ENCODE measurements around a stretch of chr20.

- RRBS, result no CpG with 5 or more reads among the region's 6 CpGs
These were observed 28.5 kb downstream of the TGM2 start for GRCh38 chr20:38136588-38136988.

DNA sequence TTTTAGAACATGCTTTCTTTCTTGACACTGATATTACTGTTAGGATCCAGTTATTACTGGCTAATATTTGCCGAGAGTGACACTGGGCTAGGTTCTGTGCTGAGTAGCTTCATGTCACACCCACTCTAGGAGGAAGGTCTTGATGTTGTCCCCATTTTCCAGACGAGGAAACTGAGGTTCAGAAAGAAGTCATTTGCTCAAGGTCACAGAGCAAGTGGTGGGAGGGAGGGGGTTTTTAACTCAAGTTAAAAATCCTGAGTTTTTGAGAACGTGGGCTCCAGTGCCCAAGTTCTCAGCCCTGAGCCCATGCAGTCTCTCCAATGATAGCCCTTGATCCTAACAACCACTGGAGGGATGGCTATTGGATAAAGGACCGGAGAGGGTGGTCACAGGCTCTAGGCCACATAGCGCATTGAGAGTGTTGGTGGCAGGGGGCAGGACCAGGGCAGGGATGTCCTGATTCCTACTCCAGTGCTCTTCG, 18.8 kb downstream of the TGM2 start:
- RRBS, result no CpG with 5 or more reads among the region's 6 CpGs

DNA sequence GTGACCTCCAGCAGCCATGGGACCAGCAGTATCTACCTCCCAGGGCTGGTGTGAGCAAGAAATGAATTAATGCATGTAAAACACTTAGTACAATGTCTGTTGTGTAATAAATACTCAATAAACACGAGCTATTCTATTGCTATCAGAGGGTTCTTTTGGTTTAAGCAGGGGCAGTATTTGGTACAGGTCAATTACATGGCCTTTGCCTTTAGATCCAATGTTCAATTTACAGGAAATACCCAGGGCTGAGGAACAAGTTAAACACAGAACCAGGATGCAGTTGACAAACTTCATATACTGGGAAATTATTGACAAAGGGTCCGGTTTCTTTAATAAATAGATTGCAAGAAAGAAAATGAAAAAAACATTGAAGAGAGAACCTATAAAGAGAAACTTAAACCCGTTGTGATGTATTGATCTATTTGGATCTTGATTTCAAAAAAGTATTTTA, 2.9 kb downstream of the TGM2 start:
- RRBS, result no CpG with 5 or more reads among the region's 3 CpGs

DNA sequence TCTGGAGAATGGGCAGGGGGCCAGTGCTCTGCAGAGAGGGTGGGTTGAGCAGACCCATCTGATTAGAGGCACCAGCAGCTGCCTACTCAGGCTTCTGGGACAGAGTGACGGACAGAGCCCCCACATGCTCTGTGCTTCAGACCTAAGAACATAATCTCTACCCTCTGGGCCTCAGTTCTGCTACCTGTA, 26.0 kb upstream of the TGM2 start:
- RRBS, result no CpG with 5 or more reads among the region's 1 CpG

DNA sequence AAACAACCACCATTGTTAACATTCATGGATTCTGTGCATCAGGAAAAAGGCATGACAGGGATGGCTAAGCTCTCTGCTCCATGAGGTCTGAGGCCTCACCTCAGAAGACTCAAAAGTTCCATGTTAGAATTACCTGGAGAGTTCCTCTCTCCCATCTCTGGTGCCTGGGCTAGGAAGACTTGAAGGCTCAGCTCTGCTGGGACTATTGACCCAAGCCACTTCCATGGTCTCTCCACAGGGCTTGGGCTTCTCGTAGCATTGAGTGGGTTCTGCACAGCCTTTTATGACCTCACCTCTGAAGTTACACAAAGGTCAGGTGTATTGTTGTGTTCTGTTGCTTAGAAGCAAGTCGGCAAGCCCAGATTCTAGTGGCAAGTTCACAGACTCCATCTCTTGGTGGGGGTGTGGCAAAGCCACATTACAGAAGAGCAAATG, 13.4 kb downstream of the BPI start:
- RRBS, result no CpG with 5 or more reads among the region's 2 CpGs

- RRBS, result no CpG with 5 or more reads among the region's 2 CpGs
These were observed 486 bp upstream of the LBP start for GRCh38 chr20:38345779-38346213.

- RRBS, result 22% methylated on average over 8 of the region's 11 CpGs
These were observed 18.5 kb downstream of the ADIG start for GRCh38 chr20:38599421-38599996.

DNA sequence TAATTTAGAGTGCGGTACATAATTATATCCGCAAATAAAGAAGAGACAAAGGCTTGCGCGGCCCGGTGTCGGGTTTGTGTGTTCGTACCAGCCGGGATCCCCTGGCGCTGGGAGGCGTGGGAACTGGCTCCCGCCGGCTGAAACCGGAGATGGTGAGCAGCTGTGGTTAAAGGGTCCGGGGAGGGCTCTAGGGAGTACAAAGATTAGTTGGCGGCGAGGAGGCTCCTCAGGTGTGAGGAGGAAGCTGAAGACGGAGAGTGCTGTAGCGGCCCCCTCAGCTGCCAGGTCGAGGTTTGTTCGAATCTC, 5.0 kb downstream of the SLC32A1 start:
- RRBS, result 3% methylated on average over 5 of the region's 20 CpGs

- RRBS, result under 1% methylated on average over 6 of the region's 39 CpGs
These were observed 367 bp downstream of the ACTR5 start for GRCh38 chr20:38748579-38749074.

GRCh38 chr20:38755421-38755686, 7.1 kb downstream of the ACTR5 start:
- RRBS, result no CpG with 5 or more reads among the region's 3 CpGs

- RRBS, result no CpG with 5 or more reads among the region's 1 CpG
These were observed 36.6 kb downstream of the PPP1R16B start for GRCh38 chr20:38842056-38842602.

DNA sequence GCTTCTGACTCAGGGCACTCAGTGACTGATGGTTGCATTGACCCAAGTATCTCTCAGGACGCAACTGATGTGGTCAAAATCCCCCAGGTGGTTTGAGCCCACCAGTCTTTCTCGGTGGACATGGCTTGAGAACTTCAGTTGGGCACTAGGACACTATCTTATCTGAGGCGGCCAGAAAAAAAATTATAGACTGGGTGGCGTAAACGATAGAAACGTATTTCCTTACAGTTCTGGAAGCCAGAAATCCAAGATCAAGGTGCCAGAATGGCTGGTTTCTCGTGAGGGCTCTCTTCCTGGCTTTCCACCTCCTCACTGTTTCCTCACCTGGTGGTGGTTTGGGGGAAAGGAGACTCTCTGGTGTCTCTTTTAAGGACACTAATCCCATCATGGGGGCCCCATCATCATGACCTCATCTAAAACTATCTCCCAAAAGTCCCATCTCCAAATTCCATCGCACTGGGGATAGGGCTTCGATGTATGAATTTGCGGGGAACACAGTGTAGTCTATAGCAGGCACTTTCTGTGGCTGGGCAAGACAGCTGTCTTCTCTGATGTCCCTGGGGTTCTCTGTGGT, 52.3 kb downstream of the PPP1R16B start:
- RRBS, result no CpG with 5 or more reads among the region's 10 CpGs

- RRBS, result no CpG with 5 or more reads among the region's 8 CpGs
These were observed 57.6 kb downstream of the PPP1R16B start for GRCh38 chr20:38863028-38863609.

DNA sequence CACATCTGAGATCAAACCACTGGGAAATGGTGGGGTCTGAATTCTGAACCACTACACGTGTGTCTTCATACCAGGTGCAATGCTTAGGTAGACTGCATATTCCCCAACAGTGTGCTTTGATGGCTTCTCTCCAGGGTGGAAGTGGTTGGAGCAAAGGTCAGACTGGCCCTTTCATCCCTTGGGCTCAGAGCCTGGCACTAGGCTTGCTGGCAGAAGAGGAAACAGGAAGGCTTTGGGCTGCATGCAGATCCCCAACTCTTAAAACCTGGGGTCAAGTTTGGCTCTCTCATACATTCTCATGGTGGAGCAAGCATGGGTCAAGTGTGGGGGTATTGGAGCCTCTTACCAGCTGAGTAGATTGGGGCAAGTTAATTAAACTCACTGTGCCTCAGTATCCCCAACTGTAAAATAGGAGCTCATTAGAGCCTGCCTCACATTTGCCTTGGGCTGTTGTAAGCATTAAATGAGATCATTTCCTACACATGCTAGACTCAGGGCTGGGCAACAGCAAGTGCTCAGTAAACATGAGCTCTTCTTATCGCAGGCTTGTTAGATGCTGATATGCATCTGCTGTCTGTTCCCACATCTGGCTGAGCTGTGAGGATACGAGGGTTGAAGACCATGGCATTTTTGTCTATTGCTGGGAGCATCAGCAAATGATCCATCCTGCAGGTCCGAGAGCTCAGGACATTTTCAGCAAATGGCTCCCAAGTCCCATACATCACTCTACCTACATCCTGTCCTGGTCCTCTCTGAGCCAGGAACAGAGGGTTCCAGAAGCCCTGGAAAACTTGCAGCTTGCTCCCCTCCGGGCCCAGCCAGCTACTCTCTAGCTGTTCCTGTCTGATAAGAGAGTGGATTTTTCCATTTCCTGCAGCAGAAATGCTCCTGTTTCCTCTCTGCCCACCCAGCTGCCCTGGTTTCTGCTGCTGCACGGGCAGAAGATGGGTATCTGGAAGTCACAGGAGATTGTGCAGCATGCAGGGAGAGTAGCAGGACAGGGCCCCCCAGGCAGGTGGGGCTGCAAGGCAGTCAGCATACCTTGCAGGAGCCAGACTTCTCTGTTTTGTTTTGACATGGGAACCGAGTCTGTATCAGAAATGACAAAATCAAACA, 51.4 kb upstream of the FAM83D start:
- RRBS, result no CpG with 5 or more reads among the region's 7 CpGs

DNA sequence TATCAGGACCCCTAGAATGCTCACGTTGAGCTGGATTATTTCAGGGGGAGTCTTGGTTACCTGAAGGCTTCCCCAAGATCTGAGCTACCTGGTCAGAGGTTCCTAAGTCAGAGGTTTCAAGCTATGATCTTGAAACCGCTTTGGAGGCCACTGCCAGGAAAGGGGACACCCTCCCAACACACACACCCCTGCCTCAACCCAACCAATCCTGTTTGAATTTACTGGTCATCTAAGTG, 31.4 kb upstream of the FAM83D start:
- RRBS, result no CpG with 5 or more reads among the region's 2 CpGs

DNA sequence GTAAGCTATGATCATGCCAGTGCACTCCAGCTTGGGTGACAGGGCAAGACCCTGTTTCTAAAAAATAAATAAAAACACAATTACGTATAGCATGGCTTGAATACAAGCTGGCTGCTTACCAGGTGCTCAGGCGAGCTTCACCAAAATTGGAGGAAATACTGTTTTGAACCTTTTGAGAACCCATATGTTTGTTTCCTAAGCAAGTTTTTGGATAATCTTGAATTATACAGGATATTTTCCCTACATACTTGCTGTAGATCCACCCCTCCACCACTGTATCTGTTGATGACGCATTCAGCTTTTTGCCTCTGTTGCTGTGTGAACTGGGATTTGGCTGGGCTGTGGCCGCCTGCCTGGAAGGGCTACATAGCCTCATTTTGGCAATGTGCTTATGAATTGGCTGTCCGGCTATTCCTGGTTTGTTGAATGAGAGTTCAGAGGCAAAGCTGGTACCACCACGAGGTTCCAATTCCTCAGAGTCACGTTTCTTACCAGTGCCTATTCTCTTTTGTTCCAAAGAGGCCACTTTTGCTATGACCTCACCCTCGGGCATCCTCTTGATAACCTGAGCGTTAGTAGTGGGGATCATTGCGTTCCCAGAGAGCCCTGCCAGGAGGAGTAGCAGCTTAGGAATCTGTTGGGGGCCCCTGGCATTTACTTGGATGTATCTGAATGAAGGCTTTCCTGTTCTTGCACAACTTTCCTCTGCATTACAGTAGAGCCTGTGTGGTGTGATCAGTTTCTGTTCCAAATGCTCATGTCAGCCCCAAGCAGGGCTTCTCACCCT, 6.3 kb downstream of the FAM83D start:
- RRBS, result no CpG with 5 or more reads among the region's 10 CpGs

GRCh38 chr20:39078628-39079002, 116.5 kb downstream of the DHX35 start:
- RRBS, result no CpG with 5 or more reads among the region's 9 CpGs

DNA sequence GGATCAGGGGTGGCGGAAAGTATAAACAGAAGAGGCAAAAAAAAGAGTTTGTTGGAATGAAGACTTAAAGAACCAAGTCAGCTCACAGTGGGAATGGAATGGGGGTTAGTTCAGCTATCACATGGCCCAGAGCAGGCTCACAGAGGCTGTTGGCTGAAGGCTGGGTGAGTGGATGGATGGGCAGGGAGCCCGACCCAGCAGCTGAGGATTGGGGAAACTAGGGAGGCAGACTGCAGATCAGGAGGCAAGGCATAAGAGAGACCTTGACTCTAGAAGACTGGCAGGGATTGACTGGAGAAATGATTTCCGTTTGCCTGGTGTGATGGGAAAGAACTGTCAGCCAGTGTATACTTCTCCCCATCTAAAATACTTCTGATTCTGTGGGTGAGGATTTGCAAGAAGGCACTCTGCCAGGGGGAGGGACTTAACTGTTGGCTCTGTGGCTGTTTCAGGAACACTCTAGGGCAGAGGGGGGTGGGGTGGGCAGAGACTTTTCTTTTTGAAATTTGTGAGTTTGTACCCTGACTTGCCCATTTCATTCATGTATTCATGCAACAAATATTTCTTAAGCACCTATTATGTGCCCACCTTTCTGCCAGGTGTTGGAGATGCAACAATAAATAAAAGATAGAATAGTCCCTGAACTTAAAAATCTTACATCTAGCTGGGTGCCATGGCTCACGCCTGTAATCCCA, 15.8 kb upstream of the TOP1 start:
- RRBS, result no CpG with 5 or more reads among the region's 4 CpGs

GRCh38 chr20:41092856-41093539, 44.3 kb upstream of the PLCG1 start:
- RRBS, result no CpG with 5 or more reads among the region's 6 CpGs

- RRBS, result no CpG with 5 or more reads among the region's 6 CpGs
These were observed 26.6 kb upstream of the PLCG1 start for GRCh38 chr20:41110594-41111367.